Endometrial microvascular endothelial cells (primary cell): ENCODE results near the genes ANAPC10 and SMAD1.

DNA sequence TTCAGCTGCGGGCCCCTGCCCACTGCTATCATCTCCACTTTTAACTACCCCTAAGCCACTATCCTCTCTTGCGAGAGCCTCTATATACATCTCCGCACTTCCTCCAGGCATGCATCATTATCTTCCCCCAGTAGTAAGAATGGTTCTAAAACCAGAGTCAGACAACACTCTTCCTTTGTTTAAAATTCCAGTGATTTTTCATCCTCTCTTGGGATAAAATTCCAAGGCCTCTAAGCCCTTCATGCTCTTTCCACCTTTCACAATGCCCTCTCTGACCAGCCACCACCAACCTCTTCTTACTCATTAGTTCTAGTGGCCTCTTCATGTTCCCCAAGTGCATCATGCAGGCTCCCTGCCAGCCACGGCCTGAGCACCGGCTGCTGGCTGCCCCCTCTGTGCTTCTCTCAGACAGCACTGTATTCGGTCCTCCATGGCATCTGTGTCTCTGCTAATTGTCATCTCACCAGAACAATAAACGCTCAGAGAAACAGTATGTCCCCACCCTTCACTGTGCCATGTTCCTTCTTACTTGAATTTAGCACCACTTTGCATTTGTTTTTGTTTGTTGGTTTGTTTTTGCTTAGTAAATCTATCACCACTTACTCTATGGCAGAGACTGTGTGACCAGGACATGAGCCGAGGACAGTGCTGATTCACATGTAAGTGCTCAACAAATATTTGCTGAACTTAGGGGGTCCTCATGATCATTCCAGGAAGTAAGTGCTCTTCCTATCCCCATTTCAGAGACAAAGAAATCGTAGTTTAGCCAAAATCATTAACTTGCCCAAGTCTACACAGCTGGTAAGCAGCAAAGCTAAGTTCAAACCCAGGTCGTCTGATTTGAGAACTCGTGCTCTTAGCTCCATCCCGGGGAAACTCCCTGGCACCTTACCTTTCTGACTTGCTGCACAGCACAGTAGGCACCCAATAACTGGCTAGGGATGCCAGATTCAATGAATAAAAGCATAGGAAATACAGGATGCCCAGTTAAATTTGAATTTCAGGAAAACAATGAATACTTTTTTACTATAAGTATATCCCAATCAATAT, 77.0 kb upstream of the UCP1 start:
- RAMPAGE, long total RNA: no peak

GRCh38 chr4:140719471-140720133, 36.6 kb downstream of the TBC1D9 start:
- RAMPAGE, long total RNA: no peak

- RAMPAGE, long total RNA: no peak
These were observed 521 bp downstream of the TBC1D9 start for GRCh38 chr4:140755543-140756185.

GRCh38 chr4:141016016-141016726, 117.1 kb downstream of the RNF150 start:
- RAMPAGE, long total RNA: no peak

DNA sequence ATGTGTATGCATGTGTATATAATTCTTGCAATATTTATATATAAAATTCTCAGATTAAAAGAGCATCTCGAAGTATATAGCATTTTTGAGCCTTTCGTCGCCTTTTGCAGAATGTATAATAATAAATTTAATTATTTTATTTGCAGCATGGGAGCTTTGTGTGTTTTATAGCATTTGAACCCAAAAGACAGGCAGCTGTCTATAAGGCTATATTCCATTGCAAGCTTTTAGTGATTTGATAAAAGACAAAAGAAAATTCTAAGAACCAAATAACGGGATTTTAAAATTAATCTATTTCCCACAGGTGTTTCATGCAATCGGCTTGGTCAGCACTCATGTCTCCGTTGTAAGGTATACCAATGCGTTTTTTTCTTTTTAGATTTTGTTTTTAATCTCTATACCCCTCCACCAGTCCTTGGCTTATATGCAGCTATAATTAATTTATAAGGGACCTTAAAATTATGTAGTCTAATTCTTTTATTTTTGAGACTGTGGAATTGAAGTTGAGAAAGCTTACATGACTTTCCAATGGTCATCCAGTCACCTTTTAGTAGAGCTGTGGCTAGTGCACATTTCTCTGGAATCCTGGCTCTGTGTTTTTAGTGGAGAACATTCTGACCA, 10.6 kb downstream of the ZNF330 start:
- RAMPAGE, long total RNA: no peak

GRCh38 chr4:141332374-141333424, 112.0 kb downstream of the ZNF330 start:
- RAMPAGE, long total RNA: no peak

- RAMPAGE, long total RNA: no peak
These were observed 439.1 kb downstream of the INPP4B start for GRCh38 chr4:142406731-142407659.

GRCh38 chr4:142435646-142436615, 410.2 kb downstream of the INPP4B start:
- RAMPAGE, long total RNA: no peak

- RAMPAGE, long total RNA: no peak
These were observed 50.6 kb upstream of the GAB1 start for GRCh38 chr4:143286075-143286392.

- RAMPAGE, long total RNA: no peak
These were observed 83.6 kb downstream of the GAB1 start for GRCh38 chr4:143420244-143420643.

- RAMPAGE, long total RNA: no peak
These were observed 86.1 kb upstream of the SMARCA5 start for GRCh38 chr4:143427218-143428010.

DNA sequence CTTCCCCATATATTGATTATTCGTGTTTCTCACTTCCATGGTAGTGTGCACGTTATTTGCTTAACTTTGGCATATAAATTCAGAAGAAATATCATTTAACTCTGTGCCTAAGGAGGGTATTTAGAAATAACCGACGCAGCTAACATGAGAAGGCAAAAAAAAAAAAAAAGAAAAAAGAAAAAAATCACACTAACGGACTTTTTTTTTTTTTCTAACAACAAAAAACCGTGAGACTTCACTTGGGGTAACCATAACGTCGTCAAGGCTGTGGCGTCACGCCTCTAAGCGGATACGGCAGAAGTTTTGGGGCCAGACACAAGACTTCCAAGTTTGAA, 692 bp upstream of the SMARCA5 start:
- RAMPAGE, long total RNA: no peak

DNA sequence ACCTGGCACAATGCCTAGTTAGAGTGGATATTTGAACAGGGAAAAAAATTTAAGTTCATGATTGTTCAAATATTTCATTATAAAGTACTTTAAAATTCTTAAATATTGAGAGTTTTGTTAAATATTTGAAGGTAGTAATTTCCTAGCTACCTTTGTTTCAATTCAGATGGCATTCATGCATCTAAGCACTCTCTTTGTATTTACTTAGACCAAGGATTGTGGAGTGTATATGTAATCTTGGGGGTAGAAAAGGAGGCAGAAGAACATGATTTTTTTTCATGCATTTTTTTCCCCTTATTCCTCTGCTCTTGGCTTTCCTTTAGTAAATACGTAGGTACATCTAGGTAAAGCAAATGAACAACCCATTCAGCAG, 18.5 kb downstream of the SMARCA5 start:
- RAMPAGE, long total RNA: no peak

DNA sequence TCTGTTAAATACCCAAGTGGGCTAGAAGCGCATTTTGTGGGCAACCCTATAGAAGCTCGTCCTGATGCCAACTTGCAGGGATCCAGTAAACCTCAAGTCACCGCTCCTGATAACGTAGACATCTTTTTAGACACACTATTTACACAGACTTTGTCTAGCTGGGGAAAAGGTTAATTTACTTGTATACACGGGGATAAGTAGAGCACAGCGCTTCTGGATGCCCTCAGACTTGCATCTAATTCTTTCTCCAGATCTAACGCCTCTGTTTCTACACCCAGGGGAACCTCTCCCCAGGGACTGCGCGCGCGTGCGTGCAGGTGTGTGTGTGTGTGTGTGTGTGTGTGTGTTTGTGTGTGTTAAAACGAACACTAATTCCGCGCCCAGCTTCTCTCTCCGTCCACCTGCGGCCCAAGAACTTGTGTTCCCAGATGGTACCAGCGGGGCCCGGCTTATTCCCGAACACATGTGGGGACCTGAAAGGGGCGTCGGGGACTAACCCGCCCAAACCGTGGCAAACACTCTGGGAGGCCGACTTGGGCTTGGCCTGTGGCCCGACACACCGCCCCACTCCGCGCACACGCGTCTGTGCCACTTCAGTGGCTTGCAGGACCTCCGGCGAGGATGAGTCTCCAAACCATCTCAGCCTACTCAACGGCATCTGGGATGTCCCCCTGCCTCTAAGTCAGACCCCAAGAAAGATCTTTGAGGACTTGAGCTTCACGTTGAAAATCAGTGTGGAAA, 995 bp upstream of the HHIP start:
- RAMPAGE, long total RNA: no peak

DNA sequence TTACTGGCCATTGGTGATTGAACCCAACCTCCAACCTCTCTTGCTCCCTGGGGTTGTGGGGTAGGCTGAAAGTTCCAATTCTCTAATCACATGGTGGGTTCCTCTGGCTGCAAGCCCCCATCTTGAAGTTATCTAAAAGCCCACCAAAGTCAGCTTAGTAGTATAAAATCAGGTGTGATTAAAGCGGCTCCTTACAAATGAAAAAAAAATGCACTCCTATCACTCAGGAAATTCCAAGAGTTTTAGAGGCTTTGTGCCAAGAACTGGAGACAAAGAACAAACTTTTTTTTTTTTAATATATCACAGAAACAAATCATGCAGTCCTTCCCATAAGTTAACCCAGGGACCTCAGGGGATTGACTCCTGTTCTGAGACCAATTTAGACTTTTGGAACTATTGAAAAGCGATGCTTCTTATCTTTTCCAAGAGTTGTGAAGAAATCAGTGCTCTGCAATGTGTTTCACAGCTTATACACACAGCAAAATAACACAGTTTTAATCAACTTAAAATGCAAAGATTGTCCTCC, 53.6 kb downstream of the HHIP start:
- RAMPAGE, long total RNA: no peak

GRCh38 chr4:145097559-145098413, at the start of gene ANAPC10:
ANAPC10 (minus strand) TSS chr4:145098196.
- RAMPAGE, long total RNA: start-site peak on the minus strand at chr4:145098158-145098210, 205 and 1,158 reads in 2 replicates; start-site peak on the plus strand at chr4:145098287-145098343, 714 and 922 reads in 2 replicates

DNA sequence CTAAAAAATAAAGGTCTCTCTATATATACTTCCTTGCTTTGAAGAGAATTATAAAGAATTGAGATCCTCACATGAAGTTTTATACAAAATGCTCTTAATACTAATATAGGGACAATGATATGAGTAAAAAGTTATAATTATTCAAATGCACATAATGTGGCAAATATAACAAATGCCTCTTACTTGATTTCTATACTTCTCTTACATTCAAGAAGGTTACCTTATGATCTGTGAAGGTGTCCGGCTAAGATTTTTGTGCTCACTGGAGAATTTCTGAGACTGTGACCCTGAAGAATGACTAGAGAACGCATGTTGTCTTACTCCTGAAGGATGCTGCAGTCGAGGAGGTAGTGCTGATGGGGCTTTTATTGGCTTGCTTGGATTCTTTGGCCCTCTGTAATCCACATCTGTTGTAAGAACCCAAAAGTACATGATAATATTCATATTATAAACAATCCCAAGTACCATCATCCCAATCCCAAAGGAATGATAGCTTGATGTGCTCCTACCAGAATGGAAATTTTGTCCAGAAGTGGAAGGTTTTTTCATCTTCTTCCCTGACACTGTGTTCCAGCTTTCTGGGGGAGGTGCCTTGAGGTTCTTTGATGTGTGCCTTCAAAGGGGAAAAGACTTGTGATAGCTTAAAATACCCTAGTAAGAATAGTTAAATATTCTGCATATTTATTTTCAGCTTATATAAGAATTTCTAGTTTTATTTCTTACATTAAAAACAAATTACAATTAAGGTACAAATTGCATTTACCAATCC, 29.9 kb downstream of the OTUD4 start:
- RAMPAGE, long total RNA: no peak

GRCh38 chr4:145179089-145180094, 997 bp downstream of the OTUD4 start:
- RAMPAGE, long total RNA: no peak

DNA sequence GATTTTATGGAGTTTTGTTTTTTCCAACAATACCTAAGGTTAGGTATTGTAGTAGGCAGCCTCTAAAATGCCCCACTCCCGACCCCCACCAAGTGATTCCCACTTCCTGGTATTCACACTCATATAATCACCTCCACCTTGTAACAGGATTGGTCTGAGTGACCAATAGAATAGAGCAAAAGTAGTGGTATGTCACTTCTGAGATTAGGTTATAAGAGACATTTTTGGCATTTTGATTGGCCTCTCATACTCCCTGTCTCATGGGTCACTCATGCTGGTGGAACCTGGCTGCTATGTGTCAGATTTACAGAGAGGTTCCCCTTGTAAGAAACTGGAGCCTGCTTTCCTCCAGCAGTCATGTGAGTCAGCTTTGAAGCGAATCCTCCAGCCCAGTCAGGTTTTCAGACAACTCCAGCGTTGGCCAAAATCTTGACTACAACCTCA, 2.6 kb upstream of the OTUD4 start:
- RAMPAGE, long total RNA: no peak

DNA sequence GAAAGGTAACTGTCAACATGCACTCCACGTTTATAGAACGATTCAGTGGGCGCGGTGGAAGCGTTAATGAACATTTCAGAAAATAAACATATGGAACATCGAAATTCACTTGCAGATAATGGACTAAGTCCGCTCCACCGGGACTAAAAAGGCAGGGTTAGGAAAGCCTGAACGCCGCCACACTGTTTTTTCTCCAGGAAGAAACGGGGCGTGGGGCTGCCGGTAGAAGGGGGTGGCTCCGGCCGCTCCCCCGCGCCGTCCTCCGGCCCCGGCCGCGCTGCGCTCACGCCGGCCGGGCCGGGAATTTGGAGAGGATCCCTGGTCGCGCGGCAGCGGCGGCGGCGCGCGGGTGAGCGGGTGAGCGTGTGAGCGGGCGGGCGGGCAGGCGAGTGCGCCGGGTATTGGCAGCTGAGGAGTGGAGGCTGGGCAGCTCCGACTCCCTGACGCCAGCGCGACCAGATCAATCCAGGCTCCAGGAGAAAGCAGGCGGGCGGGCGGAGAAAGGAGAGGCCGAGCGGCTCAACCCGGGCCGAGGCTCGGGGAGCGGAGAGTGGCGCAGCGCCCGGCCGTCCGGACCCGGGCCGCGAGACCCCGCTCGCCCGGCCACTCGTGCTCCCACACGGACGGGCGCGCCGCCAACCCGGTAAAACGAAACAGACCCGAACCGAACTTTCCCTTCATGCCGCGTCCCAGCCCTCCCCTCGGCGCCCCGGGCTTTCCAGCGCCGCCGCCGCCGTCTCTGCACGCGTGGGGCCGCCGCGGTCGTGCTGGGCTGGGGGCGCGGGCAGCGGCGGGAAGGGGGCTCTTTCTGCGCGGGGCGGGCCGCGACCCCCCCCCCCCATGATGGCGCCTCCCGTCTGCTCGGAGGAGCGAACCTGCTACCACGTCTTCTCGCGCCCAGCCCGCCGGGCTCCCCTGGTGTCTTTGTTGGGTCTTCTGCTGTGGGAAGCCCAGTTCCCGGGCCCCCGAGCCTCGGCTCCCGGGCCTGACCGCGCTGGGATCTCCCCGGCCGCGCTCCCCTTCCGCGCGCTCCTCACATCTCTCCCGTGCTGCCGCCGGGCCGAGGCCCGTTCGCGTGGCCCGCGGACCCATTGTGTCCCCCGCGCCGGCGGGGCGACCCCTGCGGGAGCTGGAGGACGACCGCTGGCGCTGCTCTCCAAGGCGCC, at the start of gene SMAD1:
Gene SMAD1 (plus strand): TSS at position 458 of the 1,166 bp plus-strand sequence.
- RAMPAGE, long total RNA: no peak